Mesenchymal stem cell of Wharton's jelly (primary cell): ENCODE results near the gene HCN4.

DNA sequence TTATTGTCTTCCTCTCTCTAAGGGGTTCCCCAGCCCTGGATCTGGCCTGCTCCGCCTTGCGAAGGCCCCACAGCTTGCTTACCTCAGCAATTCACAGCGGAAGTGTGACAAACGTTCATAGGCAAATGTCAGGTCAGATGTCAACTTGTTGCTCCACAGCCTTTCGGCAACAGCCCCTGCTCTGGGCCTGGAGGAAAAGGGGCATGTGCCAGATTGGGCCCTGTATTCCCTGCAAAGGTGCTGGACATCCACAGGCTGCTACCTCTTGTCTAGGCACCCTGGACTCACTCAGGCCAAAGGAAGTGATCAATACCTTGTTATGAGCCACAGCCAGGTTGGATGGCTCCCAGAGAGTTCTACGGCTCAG, 25.4 kb upstream of the CELF6 start:
- CAGE, long polyA plus RNA: no peak

DNA sequence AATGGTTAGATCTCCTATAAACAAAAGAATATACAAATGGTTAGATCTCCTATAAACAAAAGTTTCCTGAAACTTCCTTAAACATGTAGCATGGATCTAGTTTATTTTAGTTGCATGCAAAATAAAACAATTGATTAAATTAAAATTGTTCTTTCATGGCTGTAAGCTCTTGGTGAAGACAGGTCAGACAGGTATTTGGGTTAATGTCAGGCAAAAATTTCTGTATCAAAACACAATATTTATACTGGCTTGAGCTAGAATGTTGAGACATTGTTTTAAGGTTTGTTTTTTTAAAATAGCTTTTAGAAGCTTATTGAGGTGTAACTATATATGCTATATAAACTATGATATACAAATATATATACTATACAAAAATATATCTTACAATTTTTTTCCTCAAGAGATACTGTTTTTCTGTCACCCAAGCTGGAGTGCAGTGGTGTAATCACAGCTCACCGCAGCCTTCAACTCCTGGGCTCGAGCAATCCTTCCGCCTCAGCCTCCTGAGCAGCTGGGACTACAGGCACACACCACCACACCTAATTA, 21.5 kb downstream of the ARIH1 start:
- CAGE, long polyA plus RNA: no peak

GRCh38 chr15:72529974-72530753, 56.0 kb downstream of the ARIH1 start:
- CAGE, long polyA plus RNA: no peak

GRCh38 chr15:72577125-72577924, 77.2 kb upstream of the GOLGA6B start:
- CAGE, long polyA plus RNA: no peak

- CAGE, long polyA plus RNA: no peak
Observed at GRCh38 chr15:72581718-72582292, 72.7 kb upstream of the GOLGA6B start.

DNA sequence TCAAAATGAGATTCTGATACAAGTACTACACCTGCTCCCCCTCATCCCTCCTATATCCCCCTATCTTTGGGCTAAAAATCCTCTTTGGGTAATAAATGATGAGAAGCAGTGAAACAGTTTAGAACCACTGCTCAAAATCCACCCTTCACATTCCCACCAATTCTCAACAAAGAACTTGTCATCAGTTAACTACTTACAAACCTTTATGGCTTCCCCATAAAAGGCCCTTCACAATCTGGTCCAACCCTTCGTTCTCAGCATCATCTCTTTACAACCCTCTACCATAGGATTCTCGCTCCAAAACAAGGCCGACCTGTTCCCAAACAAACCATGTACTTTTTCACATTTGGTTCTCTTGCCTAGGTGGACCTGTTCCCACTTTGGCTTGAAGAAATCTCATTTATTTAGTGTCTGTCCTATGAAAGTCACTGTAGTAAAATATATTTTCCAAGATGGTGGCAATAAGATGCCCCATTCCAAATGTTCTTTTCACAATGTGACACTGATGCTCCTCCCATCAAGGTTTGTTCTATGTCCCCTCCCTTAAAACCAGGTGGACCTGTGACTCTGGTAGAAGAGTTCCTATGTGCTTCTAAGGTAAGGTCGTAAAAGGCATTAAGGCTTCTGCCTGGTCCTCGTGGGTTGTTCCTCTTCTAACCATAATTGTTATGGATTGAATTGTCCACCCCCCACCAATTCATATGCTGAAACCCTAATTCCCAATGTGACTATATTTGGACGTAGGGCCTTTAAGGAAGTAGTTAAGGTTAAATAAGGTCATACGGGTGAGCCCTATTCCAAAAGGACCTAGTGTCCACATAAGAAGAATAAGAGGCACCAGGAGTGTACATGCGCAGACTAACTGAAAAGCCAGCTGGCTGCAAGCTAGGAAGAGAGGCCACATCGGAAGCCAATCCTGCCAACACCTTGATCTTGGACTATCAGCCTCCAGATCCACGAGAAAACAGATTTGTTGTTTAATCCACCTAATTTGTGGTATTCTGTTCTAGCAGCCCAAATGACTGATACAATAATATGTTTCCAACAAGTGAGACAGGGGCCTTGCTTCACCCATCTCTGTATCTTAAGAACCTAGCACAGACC, 2.1 kb downstream of the ADPGK start:
- CAGE, long polyA plus RNA: no peak

GRCh38 chr15:73072492-73073212, 20.4 kb downstream of the NEO1 start:
- CAGE, long polyA plus RNA: no peak

DNA sequence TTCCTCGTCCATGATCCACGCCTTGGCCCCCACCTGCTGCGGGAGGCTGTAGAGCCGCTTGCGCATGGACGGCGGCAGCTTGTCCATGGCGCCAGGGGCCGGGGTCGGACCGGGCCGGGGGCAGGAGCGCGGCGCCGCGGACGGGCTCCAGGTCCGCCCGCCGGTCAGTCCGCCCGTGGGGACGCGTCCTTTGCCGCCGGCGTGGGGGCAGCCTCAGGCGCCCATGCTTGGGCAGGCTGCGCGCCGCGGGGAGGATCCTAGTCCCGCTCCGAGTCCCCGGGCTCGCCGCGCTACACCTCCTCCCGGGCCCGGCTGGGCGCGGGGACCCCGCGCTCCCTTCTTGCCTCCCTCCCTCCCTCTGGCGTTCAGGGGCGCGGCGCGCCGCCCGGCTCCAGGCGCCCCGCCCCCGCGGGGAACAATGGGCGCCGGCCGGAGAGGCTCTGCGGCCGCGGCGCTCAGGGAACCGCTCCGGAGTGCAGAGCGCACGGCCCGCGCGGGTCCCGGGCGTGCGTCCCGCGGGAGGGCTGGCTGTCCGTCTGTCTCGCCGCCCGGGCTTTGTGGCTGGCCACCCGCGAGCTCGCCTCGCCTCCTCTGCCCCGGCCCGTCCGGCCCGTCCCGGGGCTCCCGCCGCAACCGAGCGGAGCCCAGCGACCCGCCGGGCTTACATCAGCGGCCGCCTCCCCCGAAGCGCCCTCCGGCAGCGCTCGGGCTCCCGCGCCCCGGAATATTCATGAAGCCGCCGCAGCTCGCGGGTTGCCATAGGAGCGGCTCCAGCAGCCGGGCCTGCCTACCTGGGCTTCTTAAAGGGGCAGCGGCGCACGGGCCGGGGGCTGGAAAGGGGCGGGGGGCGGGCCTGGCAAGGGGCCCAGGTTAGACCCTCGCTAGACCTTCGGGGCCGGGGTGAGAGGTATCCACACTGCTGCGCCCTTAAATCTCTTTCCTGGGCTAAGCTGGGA, at the start of gene HCN4:
TSS of gene HCN4 (minus strand) at position 775 of the 956 bp plus-strand sequence.
- CAGE, long polyA plus RNA: no peak

- CAGE, long polyA plus RNA: no peak
Observed at GRCh38 chr15:73804504-73804999, 51.4 kb upstream of the INSYN1 start.

DNA sequence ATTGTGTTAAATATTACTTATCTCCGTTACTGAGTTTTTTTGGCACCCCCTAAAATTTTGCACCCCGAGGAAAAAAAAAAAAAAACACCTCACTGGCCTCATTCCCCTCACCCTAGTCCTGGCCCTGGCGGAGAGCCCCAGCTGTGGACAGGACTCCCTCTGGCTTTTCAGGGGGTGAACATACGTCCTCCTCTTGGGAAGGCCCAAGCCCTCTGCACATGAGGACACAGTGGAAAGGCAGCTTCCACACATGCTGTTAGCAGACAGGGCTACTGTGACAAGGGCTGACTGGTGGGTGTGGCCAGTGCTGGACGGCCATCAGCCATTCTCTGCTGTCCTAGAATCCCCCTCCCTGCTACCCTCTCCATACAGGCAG, 2.5 kb downstream of the LOXL1 start:
- CAGE, long polyA plus RNA: no peak

DNA sequence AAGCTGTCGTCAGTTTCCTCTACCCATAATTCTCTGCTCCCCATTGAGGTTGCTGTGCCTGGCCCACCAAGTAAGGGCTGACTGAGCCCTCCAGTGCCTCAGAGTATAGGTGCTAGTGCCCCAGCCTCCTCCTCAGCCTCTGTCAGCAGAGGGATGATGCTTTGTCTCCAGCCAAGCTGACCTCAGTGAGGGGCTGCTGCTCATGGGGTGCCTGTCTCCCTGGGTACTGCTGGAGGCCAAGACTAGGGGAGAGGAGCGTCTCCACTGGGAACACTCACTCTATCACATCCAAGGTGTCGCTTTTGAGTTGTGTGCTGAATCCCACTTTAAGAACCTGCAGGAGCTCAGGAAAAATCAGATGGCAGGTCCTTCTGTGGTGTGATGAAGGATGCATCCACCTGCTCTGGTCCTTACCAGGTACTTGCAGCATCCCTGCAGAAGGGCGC, 3.0 kb downstream of the LOXL1 start:
- CAGE, long polyA plus RNA: no peak

DNA sequence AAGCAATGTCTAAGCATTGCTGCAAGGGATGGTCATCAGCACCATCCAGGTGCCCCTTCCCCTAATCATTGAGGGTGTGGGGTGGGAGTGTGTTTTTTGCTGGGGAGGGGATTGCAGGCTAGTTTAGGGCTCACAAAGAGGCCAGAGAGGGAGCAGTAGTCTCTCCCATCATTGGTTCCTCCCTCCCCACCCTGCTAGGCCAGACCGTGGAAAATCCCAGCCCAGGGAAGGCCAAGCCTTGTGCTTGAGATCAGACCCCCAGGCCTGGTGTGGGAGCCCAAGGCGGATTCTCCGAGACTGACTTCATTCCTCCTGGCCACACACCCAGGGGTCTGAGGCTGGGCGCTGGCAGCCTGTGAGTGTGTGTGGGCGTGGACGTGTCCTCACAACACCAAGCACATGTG, 4.0 kb downstream of the LOXL1 start:
- CAGE, long polyA plus RNA: no peak

DNA sequence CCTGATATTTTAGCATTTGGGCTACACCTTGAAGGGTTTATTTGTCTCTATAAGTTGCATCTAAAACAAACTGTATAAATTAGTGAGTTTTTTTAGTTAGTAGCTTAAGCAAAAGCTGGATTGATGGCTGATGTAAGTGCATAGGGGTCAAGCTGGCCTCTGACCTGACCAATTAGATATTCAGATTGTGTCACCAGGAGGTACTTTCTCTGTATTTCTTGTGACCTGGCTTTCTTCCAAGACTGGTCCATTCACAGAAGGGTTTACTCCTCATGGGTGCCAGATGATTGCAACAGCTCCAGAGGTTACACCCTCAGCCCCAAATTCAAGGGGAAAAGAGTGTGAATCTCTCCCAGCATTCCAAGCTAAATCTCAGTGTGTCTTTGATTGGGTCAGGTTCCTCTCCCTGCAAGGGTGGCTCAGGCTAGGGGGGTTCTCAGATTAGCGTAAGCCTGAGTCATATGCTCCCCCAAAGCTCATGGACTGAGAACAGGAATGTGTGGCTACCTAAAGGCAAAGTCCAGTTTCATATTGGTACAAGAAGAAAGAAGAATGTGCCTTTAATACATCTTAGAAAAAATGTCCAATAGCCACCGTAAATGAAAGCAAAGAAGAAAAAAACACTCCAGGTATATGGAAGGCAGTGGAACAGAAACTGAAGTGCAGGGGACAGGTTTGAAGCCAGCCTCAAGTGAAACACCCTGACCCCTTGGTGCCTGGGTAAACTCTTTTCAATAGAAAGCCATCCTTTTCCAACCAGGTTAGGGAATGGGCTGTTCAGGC, 16.5 kb downstream of the PML start:
- CAGE, long polyA plus RNA: no peak

GRCh38 chr15:74174094-74174751, 713 bp downstream of the ISLR start:
- CAGE, long polyA plus RNA: no peak

DNA sequence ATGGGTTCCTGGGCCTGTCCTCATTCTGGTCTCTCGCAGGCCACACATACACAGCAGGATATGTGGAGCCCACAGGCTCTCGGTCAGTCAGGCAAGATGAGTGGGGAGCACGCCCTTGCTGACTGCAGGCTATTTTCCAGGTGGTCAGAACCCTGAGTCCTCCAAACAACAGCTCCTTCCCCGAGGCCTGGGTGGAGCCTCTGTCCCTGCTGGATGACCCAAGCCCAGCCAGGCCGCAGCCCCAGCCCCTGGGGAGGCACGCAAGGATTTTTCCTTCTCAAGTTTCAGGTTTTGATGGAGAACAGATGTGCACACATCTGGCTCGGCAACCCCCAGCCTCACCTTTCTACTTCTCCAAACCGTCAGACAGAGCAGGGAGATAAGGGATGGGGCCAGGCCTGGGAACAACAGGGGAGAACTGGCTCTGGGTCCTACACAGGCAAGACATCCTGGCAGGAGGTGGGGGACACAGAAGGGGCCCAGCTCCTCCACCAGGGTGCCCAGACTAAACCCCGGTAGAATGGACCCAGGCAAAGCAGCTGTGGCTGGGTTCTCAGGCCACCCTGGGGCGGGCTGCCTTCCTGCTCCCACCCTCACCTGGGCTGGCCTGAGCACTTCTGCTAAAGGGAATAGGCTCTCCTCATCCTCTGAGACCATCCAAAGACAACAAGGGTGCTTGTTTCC, 1.5 kb downstream of the STRA6 start:
- CAGE, long polyA plus RNA: no peak

- CAGE, long polyA plus RNA: no peak
Observed at GRCh38 chr15:74373361-74374084, 6.1 kb upstream of the CYP11A1 start.

GRCh38 chr15:74382089-74382481, 14.6 kb upstream of the CYP11A1 start:
- CAGE, long polyA plus RNA: no peak

DNA sequence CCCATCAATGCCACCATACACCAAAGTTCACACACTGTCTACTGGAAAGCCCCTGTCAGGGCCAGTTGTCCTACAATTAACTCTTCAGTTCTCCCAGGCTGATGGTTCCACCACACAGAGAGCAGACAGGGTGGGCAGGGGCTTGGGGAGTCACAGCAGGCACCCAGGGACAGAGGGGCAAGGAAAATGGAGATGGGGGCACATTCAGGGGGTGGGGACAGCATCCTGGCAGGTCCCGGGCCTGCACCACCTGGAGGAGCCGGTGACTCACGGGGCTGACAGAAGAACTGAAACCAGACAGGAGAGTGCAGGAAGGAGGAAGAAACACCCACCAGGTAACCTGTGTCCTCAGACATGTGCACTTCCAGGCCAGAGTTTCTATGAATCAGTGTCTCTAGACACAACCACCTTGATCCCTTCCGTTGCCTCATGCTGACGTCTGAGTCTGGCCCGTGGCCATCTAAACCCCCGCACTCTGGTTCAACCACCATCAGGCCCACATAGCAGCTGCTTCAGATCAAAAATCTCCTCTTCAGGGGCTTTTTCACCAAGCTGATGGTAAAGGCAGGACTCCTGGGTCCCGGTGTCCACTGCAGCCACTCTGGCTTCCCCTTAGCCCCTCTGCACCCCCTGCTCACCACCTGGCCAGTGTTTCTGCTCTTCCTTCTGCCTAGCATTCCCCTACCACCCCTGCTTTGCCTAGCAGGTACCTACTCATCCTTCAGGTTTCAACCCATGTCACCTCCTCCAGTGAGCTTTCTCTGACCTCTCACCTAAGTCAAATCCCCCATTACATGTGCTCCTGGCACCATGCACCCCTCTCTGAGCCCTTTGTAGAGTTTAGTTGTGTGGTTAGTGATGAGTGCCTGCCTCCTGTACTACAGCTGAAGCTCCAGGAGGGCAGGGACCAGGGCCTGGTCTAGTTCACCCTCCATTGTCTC, 16.5 kb upstream of the CYP11A1 start:
- CAGE, long polyA plus RNA: no peak

DNA sequence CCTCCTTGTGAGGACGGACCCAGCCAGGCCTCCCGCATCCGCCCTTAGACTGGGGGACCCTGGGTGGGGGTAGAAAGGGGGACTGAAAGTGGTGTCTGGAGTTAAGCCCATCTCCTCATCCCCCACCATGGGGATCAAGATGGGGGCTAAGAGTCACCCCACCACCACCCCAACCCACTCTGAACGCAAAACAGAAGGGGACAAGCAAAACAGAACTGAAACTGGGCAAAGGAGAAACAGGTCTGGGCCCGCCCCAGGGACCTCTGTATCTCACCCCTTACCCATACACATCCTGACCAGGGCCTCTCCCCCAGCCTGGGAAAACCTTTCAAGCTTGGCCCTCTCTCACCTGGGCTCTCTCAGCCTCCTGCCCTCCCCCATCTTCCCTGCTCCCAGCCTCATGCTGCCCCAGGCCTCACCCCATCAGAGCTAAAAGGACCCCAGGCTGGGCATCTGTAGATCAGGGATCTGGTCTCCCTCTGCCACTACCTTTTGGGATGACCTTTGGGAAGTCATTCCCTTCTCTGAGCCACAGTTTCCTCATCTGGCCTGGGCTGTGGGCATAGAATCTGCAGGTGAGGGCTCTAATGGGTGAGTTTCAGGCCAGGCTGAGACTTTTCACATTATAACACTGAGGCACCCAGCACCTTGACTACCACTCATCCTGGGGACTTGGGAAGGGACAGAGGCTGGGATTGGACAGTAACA, 30.0 kb upstream of the CYP11A1 start:
- CAGE, long polyA plus RNA: no peak

GRCh38 chr15:74405731-74406422, 27.9 kb downstream of the SEMA7A start:
- CAGE, long polyA plus RNA: no peak